Uterus (tissue), 7 donors: ENCODE data around the genes SUMO4 and ZC3H12D.

DNA sequence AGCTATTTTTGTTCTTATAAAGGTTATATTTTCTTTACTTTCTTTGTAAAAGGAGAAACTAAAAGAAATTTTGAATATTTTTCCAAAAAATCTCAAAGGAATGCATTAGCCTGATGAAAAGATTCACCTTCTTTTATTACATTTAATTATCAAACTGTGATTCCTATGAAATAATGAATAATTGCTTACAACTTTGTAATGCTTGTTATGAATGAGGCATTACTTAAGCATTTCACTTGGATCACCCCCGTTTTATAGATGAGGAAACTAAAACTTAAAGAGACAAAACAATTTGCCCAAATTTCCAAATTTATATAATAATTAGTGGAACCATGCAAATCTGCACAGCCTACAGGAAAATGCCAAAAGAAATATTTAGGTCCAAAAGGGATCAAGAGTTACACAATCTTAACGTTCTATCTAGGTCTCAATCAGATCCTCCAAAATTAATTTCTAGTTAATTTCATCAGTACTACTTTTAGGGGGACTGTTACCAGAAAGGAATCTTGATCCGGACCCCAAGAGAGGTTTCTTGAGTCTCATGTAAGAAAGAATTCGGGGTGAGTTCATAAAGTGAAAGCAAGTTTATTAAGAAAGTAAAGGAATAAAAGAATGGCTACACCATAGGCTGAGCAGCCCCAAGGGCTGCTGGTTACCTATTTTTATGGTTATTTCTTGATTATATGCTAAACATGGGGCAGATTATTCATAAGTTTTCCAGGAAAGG is 288.0 kb downstream of the ADGB start:
- PRO-cap, 4 experiments, result no peak in any of the 4 experiments
- RAMPAGE, long total RNA, 2 experiments, result no peak in any of the 2 experiments
- RRBS, result no CpG with 5 or more reads among the region's 4 CpGs

- PRO-cap, 4 experiments, result no peak in any of the 4 experiments
- RAMPAGE, long total RNA, 2 experiments, result no peak in any of the 2 experiments
Observed at GRCh38 chr6:147131781-147132208, 72.4 kb upstream of the STXBP5 start.

DNA sequence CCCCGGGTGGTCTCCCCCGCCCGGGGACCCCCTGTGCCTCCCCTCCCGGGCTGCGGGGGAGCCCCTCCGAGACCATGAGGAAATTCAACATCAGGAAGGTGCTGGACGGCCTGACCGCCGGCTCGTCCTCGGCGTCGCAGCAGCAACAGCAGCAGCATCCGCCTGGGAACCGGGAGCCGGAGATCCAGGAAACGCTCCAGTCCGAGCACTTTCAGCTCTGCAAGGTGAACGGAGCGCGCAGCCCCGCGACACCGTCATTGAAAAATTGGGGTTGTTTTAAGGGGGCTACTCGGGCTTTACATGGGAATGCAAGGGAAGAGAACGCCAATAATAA is 209 bp downstream of the STXBP5 start:
- PRO-cap, 4 experiments, result peak in 4 of 4 experiments; most common plus-strand start position 208 of the sequence (in 2); most common minus-strand start position 147 of the sequence (in 4)
- RAMPAGE, long total RNA, 2 experiments, result start-site peak on the plus strand in 1 of 2 experiments, centred at position 145 of the sequence, 16 reads per replicate
- RRBS, result 2% methylated on average over 12 of the region's 26 CpGs

DNA sequence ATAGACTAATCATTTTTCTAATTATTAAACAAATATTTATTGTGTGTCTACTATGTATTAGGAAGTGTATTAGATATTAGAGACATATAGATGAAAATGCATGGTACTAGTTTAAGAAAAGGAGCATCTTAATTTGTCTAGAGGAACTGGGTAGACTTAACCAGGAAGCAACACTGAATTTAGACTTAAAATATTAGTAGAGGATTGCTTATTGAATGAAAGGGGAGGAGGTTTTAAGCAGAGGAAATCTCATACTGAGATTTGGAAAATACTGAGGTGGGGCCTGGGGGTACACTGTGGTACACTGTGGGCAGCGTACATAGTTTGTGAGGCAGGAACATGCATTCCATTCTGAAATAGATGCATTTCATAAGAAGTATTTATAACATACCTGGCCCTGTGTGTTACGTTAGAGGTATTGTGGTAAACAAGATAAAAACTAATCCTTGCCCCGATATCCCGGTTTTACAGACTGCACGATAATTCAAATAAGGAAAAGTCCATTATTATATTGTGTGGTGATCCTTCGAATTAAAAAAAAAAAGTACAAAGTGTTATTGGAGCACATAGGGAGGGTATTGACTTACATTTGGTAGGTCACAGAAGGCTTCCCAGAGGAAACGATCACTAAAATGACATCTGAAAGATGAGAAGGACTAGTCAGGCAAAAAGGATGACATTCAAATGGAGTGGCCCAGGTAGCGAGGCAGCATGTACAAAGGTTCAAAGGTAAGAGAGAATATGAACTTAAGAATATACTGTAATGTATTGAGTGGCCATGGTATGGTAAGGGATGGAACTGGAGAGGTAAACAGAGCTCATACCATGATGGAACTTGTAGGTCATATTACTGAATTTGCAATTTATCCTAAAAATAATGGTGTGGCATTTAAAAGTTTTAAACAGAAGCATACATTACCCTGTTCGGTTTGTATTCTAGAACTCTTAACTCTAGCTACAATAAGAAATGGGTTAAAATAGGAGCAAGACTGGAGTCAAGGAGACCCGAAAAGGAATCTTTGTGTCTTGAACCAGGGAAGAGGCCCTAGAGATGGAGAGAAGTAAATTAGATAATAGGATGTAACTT is 61.5 kb downstream of the STXBP5 start:
- PRO-cap, 4 experiments, result no peak in any of the 4 experiments
- RAMPAGE, long total RNA, 2 experiments, result no peak in any of the 2 experiments
- RRBS, result no CpG with 5 or more reads among the region's 10 CpGs

DNA sequence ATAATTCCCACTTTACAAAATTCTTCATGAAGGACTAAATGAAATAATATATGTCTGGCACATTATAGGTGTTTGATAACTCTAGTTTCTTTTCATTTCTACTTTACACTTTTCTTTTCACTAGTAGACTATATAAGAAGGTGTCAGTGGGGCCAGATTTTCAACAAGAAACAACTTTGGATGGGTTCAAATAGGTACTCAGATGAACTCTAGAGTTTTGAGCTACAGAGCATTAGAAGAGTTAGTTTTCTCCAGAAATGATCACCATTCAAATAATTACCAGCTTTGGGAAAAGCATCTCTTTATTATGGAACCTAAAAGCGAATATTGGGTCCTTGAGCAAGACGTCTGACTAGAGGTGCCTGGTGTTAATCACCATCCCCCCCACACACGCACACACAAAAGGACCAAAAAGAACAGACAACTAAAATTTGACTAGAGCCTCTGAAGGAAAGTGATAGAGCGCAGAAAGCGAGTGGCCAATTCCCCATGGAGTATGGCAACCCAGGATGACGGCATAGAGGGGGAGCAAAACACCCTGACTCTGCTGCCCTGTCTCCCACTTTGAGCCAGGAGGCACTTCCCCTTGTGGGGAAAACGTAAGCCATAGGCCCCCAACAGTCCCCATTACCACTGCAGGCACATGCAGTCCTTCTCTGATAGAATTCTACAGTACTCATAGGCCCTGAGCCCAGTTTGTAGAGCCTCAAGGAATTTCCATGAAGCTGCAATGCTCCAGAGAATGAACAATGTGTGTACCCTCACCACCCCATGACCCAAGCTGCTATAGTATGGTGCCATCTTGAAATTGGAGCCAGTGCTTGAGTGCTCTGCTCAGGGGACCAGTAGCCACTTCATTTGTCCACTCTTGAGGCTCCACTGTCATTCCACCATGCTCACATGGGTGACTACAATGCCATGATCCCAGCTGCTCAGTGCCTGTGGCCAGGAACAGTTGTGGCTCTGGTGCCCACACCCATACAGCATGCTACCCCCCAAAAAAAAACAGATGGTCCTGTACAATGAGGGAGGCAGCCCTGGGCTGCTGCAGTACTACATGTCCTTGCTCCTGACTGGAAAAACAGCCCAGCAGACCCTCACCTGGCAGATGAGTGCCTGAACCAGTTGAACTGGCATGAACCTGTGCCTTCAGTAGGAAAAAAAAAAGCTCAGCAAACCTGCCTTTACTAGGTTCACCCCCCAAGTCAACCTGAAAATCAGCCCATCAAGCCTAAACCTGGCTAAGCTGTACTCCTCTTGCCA is 91.3 kb downstream of the STXBP5 start:
- PRO-cap, 4 experiments, result no peak in any of the 4 experiments
- RAMPAGE, long total RNA, 2 experiments, result start-site peak on the plus strand in 1 of 2 experiments, centred at position 1,092 of the sequence, 10 reads per replicate
- RRBS, result no CpG with 5 or more reads among the region's 7 CpGs

- PRO-cap, 4 experiments, result no peak in any of the 4 experiments
- RAMPAGE, long total RNA, 2 experiments, result no peak in any of the 2 experiments
- RRBS, result no CpG with 5 or more reads among the region's 1 CpG
Observed at GRCh38 chr6:147321200-147321557, 117.0 kb downstream of the STXBP5 start.

GRCh38 chr6:147507331-147508190 is 929 bp upstream of the SAMD5 start:
- PRO-cap, 4 experiments, result peak in 2 of 4 experiments; most common plus-strand start chr6:147507464 (in 1); most common minus-strand start chr6:147507961 (in 2)
- RAMPAGE, long total RNA, 2 experiments, result no peak in any of the 2 experiments
- RRBS, result 2% methylated on average over 28 of the region's 63 CpGs

DNA sequence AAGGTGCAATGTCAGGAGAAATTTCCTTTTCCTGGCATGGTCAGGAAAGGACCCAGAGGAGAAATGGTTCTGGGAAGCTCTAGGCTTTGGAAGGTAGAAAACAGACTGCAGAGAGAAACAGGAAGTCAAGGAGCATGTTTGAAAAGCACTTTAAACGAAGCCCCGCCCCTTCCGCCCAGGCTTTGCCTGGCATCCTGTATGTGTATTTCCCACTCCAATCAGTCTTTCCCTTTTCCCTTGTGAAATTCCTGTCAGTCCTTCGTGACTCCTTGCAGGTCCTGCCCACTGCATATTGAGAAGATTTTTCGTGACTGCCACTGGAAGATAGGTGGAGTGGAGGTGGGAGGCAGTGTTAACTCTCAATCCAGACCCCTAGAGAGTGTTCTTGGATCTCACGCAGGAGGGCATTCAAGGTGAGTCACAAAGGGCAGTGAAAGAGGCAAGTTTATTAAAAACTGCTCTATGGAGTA is 320.9 kb upstream of the SASH1 start:
- PRO-cap, 4 experiments, result no peak in any of the 4 experiments
- RAMPAGE, long total RNA, 2 experiments, result no peak in any of the 2 experiments
- RRBS, result no CpG with 5 or more reads among the region's 6 CpGs

- PRO-cap, 4 experiments, result no peak in any of the 4 experiments
- RAMPAGE, long total RNA, 2 experiments, result no peak in any of the 2 experiments
- RRBS, result 9% methylated on average over 2 of the region's 6 CpGs
Observed at GRCh38 chr6:148432384-148432949, 89.8 kb downstream of the SASH1 start.

GRCh38 chr6:148500930-148501985 is 158.6 kb downstream of the SASH1 start:
- PRO-cap, 4 experiments, result peak in 3 of 4 experiments; most common plus-strand start chr6:148501330 (in 2)
- RAMPAGE, long total RNA, 2 experiments, result start-site peak on the plus strand in 1 of 2 experiments, at chr6:148501307-148501769 at its widest, 6 reads per replicate
- RRBS, result no CpG with 5 or more reads among the region's 12 CpGs

GRCh38 chr6:148519345-148520038 is 176.9 kb downstream of the SASH1 start:
- PRO-cap, 4 experiments, result no peak in any of the 4 experiments
- RAMPAGE, long total RNA, 2 experiments, result start-site peak on the plus strand in 1 of 2 experiments, at chr6:148519588-148519876 at its widest, 20 reads per replicate
- RRBS, result 94% methylated on average over 3 of the region's 21 CpGs

DNA sequence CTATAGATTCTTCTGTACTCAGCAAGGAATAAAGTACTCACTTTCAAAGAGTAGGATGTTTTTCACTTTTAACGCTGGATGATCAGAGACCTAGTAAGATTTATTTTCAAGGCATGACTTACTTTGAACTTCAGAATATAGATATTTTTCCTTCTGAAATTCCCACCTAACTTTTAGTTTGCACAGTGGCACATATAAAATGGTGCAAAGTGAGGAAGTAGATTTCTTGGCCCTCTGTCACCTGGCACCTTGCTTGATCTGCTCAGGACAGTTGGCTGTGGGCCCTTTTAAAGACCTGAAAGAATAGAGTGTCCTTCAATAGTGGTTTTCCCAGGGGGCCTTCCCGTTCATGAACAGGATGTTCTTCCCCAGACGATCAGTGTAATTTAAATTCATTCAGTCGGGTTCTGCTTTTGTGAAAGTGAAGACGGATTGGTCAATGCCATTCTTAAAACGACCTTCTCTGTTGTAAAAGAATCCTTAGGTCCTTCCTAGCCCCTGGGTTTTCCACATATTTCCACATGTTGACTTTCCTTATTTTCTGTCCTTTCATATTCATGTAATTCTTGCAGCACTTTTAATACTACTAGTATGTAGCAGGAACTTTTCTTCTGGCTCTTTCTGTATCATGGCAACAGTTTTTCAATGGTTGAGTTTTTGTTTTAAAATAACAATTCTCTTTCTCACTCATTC is 178.5 kb downstream of the SASH1 start:
- PRO-cap, 4 experiments, result no peak in any of the 4 experiments
- RAMPAGE, long total RNA, 2 experiments, result no peak in any of the 2 experiments
- RRBS, result no CpG with 5 or more reads among the region's 6 CpGs

GRCh38 chr6:148525434-148525866 is 182.8 kb downstream of the SASH1 start:
- PRO-cap, 4 experiments, result no peak in any of the 4 experiments
- RAMPAGE, long total RNA, 2 experiments, result no peak in any of the 2 experiments
- RRBS, result no CpG with 5 or more reads among the region's 4 CpGs

- PRO-cap, 4 experiments, result peak in 3 of 4 experiments; most common plus-strand start chr6:148538668 (in 1); most common minus-strand start chr6:148538647 (in 2)
- RAMPAGE, long total RNA, 2 experiments, result no peak in any of the 2 experiments
- RRBS, result no CpG with 5 or more reads among the region's 13 CpGs
Observed at GRCh38 chr6:148538060-148539048, 195.7 kb downstream of the SASH1 start.

GRCh38 chr6:148780852-148781584 is 34.2 kb downstream of the UST start:
- PRO-cap, 4 experiments, result no peak in any of the 4 experiments
- RAMPAGE, long total RNA, 2 experiments, result no peak in any of the 2 experiments
- RRBS, result no CpG with 5 or more reads among the region's 7 CpGs

DNA sequence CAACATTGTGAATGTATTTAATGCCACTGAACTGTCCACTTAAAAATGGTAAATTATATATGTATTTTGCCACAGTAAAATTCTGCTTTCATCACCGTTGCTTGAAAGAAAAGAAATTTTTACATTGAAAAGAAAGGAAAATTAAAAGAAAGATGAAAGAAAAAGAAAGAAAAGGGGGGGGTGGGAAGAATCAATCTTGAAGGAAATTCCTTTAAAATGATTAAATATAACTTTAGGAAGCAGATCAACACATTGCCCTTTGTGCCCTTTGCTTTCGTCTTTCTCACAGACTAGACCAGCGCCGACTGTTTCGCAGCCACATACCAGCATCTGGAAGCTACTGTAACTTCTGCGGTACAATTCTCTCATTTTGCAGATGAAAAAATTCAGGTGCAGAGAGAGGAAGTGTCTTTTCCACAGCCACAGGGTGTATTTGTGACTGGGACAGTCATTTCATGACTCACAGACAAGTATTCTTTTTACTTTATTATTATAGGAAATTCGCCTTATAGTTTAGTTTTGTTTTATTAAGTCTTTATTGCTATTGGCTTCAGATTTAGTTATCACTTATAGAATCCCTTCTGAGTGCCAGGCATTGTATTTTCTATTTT is 84.2 kb downstream of the UST start:
- PRO-cap, 4 experiments, result no peak in any of the 4 experiments
- RAMPAGE, long total RNA, 2 experiments, result no peak in any of the 2 experiments
- RRBS, result no CpG with 5 or more reads among the region's 7 CpGs

DNA sequence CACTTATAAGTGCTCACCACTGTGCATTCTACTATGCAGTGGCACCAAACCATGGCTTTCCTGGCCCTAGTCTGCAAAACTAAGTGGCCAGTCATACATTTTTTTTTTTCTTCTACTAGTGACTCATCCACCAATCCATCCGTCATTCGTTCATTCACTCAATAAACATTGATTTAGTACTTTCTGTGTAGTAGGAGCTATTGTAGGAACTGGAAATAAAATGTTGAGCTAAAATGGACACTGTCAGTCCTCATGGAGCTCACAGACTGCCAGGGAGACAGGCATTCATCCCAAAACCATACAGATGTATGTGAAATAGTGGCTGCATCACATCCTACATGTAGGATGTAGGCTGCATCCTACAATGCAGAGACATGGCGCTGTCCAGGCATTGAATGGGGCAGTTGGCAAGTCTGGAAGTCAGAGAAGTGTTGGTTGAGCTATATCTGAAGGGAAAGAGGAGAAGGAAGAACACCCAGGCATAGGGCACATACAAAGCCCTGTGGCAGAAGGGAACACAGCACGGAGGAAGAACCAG is 224.4 kb downstream of the UST start:
- PRO-cap, 4 experiments, result no peak in any of the 4 experiments
- RAMPAGE, long total RNA, 2 experiments, result no peak in any of the 2 experiments
- RRBS, result no CpG with 5 or more reads among the region's 4 CpGs

DNA sequence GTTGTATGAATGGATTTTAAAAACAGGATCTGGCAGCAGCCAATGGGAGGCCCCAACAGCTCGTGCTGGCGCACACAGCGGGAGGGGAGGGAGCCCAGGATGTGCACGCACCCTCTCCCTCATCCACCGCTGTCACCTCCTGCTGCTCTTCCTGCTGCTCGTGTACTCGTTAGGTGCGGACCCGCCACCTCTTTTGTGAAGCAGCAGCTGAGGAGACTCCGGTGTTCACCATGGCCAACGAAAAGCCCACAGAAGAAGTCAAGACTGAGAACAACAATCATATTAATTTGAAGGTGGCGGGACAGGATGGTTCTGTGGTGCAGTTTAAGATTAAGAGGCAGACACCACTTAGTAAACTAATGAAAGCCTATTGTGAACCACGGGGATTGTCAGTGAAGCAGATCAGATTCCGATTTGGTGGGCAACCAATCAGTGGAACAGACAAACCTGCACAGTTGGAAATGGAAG is at the start of gene SUMO4:
Gene SUMO4, plus strand, starts transcription at position 101 of the 468 bp plus-strand sequence.
- PRO-cap, 4 experiments, result no peak in any of the 4 experiments
- RAMPAGE, long total RNA, 2 experiments, result no peak in any of the 2 experiments
- RRBS, result no CpG with 5 or more reads among the region's 14 CpGs

DNA sequence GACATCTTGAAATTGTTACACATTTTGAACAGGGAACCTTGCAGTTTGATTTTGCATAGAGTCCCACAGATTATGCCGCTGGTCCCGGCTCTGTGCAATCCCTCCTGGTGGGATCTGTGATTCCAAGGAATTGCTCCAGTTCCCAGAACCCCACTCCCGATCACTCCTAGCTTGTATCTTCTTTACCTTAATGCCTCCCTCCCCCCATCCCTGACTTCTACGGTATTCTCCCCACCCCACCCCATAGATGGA is 38.4 kb downstream of the ZC3H12D start:
- PRO-cap, 4 experiments, result no peak in any of the 4 experiments
- RAMPAGE, long total RNA, 2 experiments, result no peak in any of the 2 experiments
- RRBS, result no CpG with 5 or more reads among the region's 4 CpGs

DNA sequence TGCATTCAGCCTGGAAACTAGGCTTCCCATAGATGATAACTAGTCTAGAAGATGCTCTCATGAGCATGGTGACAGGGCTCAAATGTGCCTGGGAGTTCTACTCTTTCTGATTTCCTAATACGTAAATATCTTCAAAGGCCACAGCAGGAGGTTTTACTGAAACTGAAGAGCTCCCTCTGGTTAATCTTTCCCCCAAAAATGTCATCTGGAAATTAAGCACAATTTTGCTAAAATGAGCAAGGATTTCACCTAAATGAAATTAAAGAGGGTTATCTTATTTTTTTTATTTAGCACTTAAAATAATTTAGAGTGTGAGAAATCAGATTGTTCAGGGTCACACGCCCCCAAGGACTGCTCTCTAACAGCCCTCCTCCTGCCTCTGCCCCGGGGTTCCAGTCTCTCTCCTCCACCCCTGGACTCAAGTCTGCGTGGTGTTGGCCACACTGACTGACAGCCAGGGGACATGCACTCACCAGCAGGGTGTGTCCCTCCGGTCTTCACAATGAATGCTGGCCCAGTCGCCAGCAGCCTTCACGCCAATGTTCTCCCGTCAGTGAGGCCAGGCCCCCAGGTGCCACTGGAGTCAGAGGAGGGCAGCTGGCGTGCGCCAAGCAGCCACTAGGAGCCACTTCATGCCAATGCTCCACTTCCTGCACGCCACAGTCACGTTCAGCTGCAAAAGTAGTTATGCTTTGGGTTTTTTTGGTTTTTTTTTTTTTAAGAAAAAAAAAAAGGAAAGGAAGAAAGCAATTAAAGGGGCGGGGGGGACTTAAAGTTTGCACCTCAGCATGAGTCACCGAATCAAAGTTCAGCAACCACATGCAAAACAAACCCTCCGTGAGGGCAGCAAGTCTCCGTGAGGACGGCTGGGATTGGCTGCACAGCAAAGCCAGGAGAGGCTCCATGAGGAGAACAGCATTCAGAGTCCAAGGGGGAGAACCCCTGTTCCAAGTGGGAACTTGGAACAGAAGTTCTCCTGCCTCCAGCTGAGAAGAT is at the start of gene ZC3H12D:
Gene ZC3H12D, minus strand, starts transcription at position 675 of the 996 bp plus-strand sequence.
- PRO-cap, 4 experiments, result peak in 3 of 4 experiments; most common plus-strand start position 918 of the sequence (in 1); most common minus-strand start position 504 of the sequence (in 2)
- RAMPAGE, long total RNA, 2 experiments, result no peak in any of the 2 experiments
- RRBS, result 29% methylated on average over 2 of the region's 17 CpGs